ENCODE measurements around a stretch of chr3.

GRCh38 chr3:165206660-165207465 is 10.7 kb upstream of the SLITRK3 start:
- PRO-cap, result no peak

DNA sequence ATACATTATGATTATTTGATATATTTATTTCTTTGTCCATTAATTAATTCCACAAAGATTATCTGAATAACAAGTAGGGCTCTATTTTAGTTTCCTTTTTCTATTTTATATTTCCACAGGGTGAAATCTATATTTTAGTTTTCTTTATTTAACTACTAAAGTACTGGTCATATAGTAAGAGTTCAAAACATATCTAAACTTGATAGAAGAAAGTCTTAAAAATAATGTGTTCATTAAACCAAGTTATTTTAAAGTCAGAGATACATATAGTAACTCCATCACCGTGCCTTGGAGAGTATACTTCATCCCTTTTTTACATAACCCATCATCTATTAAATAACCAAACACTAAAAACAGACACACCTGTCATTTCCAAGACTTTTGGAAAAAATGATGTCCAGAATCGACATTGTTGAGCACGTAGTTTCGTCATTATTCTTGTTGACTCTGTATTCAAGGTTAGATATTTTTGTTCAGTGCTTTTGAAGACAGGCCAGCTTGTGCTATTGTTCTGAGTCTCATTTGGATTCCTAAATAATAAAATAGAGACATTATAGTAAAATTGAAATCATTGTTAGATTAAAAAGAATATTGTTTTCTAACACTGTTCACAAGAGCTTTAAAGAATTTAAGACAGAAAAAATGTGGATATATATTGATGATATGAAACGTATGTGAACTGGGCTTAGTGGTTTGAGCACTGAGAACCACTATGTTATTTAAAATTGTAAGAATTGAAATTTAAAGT is 51.3 kb downstream of the BCHE start:
- PRO-cap, result no peak

DNA sequence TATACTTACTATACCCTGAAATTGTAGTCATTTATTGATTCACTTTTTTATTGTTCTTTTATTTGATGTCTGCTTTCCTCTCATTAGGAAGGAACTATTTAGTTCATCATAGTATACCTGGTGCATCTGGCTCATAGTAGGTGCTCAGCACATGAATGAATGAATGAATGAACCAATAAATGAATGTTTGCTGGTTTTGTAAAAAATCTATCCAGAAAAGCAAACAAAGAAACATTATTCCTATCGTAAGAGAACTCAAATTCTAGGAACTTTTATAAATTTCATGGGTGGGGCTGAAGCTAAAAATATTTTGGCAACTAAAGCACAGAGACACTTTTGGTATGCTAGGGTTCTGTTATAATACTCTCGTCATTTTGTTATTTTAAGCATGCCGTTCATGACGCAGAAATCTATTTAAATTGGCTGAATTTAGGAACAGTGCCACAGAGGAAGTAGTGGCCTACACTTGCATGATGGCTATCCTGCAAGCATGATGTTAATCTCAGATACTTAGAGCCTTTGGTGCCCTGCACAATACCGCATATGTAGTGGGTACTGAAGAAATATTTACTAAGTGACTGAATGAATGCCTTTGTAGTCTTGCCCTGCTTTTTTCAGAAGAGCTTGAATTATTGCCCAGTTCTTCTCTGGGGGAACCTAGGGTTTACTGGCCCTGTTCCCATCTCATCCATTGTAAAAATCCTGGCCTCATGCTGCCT is 78.8 kb downstream of the SERPINI1 start:
- PRO-cap, result no peak

DNA sequence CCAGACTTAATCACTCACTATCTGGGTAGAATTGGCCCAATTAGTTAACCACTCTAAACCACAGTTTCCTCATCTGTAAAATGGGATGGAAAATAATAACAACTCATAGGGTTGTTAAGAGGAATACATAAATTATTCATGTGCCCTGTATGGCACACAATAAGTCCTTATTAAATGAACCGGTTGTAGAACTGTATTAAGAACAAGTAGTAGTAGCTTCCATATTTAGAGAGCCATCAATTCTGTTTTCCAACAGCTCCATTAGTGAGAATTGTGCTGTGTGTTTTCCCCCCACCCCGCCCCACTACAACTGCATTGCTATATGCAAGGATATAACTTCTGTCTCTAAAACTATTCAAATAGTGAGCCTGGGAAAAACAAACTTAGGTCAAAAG is 138.8 kb downstream of the SERPINI1 start:
- PRO-cap, result no peak

- PRO-cap, result no peak
Observed at GRCh38 chr3:168026770-168027326, 68.9 kb downstream of the GOLIM4 start.

GRCh38 chr3:168165409-168165947 is 69.8 kb upstream of the GOLIM4 start:
- PRO-cap, result no peak

DNA sequence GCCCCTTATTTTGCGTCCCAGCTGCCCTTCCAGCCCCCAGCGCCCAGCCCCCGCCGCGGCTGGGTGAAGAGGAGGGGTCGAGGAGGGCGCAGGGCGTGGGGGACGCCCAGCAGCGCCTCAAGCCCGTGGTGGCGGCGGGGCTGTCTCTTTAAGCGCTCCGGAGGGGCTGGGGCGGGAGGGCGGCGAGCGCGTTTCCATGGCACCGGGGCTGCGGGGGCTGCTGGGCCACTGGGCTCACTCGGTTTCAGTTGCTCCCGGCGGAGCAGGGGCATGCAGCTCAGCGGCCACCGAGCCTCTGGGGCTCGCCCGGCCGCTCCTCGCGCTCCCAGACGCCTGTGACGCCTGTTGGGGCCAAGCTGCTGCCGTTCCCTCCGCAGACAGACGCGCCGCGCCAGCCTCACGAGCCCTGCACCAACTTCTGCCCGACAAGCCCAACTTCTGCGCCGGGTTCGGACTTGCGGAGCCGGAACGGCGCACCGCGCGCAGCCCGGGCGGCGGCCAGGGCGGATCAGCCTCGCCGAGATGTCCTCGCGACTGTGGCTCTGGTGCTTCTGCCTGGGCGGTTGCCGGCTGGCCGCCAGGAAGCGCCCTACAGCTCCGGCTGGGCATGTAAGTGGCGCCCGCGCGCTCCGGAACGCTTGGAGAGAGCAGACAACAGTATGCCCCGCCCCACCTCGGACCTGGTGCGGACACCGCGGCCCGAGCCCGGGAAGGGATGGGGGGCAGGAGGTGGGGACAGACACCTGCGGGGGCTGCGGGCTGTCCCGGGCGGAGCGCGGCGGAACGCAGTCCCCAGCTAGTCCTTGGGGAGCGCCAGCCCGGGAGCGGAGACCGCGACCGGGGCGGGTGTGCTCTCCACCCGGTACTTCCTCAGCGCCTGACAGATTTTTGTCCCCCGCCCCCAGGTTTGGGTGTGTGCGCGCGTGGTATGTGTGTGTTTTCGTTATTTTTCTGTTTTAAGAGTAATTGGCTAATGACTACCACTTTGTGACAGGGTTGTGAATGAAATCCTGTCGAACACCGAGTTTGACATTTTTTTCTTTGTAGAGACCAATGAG is 154.0 kb upstream of the GOLIM4 start:
- PRO-cap, result unidirectional peak, plus-strand start at position 247 of the sequence

DNA sequence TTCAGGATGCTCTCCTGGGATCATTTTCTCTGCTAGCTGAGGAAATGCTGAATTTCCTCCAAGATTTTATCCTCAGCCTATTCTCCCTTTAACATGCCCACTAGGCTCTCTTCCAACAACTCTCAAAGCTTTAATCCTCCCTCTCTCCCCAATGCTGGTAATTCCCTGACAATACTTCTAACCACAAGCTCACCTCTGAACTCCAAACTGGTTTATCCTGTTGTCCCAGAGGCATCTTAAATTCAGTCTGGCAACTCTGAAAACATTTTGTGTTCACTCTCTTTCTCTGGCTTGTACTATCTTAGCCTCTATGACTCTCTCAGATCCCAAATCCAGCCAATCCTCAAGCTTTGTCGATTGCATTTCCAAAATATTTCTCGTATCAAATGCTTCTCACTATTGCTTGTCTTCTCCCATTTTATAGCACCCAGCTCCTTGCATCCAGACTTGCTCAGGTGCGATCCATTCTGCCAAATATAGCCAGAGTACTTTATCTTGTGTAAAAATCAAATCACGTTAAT is 490.2 kb downstream of the MECOM start:
- PRO-cap, result no peak

- PRO-cap, result no peak
Observed at GRCh38 chr3:169244026-169244851, 419.3 kb downstream of the MECOM start.

GRCh38 chr3:169266983-169267435 is 396.5 kb downstream of the MECOM start:
- PRO-cap, result no peak

GRCh38 chr3:169273047-169273865 is 390.3 kb downstream of the MECOM start:
- PRO-cap, result no peak

- PRO-cap, result no peak
Observed at GRCh38 chr3:169293202-169293804, 370.2 kb downstream of the MECOM start.

DNA sequence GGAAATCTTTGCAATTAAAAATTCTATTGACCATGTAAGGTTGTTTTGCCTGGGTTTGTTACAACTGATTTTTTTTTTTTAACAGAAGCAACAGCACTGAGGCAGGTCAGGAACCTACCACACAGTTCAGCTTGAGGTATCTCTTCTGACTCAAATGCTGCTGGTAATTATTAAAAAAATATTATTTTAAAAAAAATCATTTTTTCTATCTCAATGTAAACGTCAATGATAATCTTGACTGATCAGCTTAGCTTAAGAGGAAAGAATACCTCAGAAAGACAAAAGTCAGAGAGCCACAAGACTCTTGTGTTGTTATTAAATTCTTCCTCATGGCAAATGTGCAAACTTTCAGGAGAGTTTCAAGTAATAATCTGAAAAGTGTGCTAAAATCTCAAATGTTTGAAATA is 366.0 kb downstream of the MECOM start:
- PRO-cap, result no peak

GRCh38 chr3:169509988-169510858 is 153.3 kb downstream of the MECOM start:
- PRO-cap, result no peak

DNA sequence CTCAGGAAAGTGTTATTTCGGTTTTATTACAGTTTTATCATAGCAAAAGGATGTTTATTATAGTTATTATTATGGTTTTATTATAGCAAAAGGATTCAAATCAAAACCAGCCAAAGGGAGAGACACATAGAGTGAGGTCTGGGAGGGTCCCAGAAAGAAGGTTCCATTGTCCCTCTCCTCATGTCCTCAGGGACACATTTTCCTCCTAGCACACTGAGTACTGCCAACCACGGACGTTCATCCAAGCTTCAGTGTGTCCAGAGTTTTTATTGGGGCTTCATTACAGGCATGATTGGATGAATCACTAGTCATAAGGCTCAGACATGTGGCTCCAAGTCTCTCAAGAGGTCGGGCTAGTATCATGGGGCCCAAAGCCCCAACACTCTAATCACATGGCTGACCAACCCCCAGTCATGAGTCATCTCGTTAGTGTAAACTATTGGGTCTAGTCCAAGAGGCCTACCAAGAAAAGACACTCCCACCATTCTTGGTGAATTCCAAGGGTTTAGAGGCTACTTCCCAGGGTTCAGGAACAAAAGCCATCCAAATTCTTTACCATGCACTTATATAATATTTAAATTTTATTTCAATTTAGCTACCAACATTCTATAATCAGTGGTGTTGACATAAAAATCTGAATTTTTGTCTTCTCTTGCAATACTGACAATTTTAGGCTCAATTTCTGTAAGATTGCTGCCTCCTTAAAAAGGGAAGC is 8.9 kb downstream of the ACTRT3 start:
- PRO-cap, result no peak

DNA sequence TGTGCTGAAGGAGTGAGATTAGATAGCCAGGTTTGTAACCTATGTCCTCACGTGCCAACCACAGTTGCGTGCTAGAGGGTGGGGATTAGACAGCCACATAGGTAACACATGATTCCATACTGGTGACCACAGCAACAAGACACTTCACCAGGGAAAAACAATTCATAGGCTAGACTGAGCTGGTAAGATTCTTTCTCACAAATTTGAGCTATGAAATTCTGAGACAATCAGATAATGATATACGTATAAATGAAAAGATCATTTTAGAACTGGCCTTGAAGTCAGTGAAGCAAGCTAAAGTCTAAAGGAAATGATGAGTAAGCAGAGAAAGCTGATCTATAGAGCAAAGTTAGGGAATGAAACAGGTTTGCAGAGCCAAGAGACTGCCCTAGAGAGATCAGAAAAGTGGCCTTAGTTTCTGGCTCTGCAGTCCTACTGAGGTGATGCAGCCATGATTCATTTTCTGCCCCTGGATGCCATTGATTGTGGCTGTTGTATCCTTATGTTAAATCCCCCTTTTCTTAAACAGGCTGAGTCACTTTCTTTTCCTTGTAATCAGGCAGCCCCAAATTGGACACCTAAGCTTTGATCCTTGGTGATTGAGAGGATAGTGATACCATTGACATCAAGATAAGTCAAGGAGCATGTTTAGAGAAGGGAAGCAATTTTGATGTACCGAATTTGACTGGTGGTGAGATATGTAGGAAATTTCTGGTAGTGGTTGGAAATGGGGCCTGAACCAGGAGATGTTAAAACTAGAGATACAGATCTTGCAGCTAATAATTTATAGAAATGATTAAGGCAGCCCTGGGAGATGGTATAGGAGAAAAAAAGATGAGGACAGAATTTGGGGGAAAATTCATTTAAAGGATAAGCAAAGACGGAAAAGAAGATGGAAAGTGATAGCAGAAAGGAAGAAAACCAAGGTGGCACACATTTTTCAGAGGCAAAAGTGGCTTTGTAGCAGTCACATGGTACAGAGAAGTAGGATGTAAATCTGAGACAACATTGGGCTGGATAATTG is 18.0 kb downstream of the MYNN start:
- PRO-cap, result no peak

DNA sequence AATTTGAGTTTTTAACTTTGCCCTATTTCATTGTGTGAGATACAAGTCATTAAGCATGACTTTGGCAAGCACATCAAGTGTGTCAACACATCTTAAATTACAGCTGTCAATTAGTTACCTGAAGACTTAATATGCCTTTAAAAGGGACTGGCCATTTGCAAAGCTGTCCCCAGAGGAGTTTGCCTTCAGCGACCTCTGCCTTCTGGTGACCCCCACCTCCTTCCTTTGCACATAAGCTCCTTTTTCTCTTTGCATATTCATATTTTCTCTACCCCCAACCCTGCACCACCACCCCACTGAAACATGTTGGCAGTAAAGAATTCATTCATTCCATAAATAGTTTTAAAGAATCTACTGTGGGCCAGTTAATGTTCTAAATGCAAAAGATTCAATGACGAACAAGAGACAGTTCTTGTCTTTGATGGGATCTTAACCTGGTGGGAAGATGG is 342 bp upstream of the LRRC31 start:
- PRO-cap, result no peak

- PRO-cap, result no peak
Observed at GRCh38 chr3:169871350-169871849, 1.7 kb upstream of the LRRC31 start.

GRCh38 chr3:169968152-169968716 is 1.6 kb downstream of the SEC62 start:
- PRO-cap, result no peak

- PRO-cap, result no peak
Observed at GRCh38 chr3:170051324-170051633, 13.5 kb downstream of the GPR160 start.

Measured in penis (tissue), 1 donor.